ENCODE measurements around a stretch of chr5.

DNA sequence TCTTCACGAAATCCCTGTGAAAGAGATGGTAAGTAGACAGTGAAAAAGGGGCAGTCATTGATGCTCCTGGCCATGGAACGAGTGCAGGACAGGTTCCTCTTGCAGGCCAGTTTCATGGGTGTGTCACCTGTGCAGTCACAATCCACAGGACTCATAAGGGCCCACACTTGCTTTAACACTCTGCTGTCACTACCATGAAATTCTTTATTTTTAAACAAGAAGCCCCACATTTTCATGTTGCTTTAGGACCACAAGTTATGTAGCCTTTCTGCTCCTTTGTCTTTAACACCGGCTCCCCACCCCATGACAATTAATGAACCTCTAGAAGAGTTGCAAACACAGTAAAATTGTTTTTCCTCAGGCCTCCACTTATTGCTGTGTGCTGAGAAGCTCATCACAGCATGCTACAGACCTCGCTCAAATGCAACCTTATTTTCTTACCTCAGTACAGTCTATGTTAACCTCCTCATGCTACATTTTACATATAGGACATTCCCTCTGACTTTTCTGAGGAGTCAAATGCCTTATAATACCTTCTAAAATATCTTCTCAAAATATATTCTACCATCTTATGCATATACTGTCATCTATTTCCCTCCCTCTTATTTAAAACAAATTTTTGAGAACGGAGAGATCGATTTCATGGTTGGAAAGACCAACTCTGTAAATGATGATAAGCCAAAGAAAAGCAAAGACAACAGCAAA is 293.9 kb downstream of the ARL15 start:
- PRO-cap = no peak

- PRO-cap = bidirectional peak, plus-strand start at chr5:54022034, minus-strand start at chr5:54021935
These were observed 288.5 kb downstream of the ARL15 start for GRCh38 chr5:54021730-54022470.

DNA sequence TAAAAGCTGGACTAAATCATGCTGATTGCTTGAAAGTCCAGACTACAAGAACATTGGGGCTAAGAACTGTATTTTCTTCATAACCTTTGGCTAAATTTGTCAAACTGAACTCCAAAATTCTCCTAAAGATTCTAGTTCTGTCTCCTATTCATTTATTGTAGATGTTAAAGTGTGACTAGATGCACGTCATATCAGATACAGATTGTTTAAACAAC is 265.2 kb downstream of the ARL15 start:
- PRO-cap = no peak

DNA sequence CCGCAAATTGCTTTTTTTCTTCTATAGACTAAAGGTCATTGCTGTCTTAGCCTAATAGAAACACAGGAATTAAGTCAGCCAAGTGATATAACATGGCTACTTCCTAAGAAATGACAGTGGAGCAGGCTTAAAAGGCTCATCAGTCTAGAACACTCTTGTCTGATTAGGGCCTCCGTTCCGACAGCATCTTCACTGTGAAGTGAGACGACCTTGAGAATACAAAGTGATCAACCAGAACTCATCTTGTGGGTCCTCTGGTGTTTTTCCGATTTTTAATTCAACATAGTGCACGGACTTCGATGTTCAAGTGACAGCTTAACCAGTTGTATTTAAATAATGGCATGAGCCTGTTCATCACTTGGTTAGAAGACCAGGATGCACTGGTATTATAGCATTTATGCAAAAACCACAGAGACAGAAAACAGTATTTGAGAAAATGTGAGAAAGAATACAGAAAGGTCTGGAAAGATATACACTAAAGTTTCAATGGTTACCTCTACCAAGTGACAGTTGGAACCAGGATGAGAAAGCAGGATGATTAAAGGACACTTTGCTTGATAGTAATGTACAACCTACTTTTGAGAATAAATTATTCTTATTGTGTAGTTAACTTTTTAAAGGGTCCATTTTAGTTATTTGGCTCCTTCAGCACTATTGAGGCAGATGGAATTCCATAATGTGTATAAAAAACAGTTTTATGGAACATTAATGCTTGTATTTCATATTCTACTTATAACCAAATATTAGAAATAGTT is 251.1 kb downstream of the ARL15 start:
- PRO-cap = no peak

GRCh38 chr5:54220566-54220963 is 89.8 kb downstream of the ARL15 start:
- PRO-cap = no peak

GRCh38 chr5:54310632-54311789 is 638 bp upstream of the ARL15 start:
- PRO-cap = bidirectional peak, plus-strand start at chr5:54310713, minus-strand start at chr5:54310537; bidirectional peak, plus-strand start at chr5:54310993, minus-strand start at chr5:54310952

DNA sequence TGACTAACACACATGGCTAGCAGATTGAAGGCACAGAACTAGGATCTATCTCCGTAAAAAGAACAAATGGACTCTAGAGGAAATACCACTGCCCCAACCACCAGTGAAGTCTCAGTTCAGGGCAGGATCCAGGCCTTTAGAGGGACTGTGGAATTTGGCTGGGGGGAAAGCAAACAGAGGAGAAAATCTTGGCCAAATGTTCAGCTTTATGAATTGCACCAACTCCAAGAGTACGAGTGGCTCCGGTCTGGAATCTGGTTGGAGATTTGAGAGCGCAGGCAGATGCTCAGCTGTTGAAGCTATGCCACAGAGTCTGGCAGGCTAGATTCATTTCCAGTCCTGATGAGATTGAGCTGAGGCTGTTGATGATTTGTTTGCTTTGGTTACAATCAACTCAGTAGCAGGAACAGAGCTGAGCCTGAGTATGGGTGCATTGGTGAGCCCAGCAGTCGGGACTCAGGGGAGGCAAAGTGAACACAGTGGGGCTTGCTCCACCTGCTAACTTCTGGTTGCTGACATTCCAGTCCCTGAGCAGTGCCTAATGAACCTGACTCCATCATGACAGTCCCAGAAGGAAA is 9.1 kb upstream of the HSPB3 start:
- PRO-cap = no peak

- PRO-cap = bidirectional peak, plus-strand start at chr5:54469935, minus-strand start at chr5:54469937
These were observed 14.2 kb downstream of the HSPB3 start for GRCh38 chr5:54469645-54470116.

GRCh38 chr5:54627936-54628605 is 110.5 kb downstream of the SNX18 start:
- PRO-cap = no peak

- PRO-cap = bidirectional peak, plus-strand start at chr5:54646416, minus-strand start at chr5:54646332
These were observed 128.6 kb downstream of the SNX18 start for GRCh38 chr5:54645967-54646655.

- PRO-cap = no peak
These were observed 220.4 kb downstream of the SNX18 start for GRCh38 chr5:54737688-54738590.

- PRO-cap = bidirectional peak, plus-strand start at chr5:54753214, minus-strand start at chr5:54753210
These were observed 232.3 kb downstream of the ESM1 start for GRCh38 chr5:54753027-54753483.

DNA sequence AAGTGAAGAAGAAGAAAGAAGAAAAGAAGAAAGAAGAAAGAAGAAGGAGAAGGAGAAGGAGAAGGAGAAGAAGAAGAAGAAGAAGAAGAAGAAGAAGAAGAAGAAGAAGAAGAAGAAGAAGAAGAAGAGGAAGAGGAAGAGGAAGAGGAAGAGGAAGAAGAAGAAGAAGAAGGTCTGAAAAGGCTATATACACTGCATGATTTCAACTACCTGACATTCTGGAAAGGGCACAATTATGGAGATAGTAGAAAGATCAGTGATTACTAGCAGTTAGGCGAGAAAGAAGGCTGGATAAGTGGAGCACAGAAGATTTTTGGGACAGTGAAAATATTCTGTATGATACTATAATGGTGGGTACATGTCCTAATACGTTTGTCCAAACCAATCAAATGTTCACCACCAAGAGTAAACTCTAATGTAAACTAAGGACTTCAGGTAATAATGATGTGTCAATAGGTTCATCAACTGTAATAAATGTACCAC is 21.2 kb downstream of the MCIDAS start:
- PRO-cap = no peak

DNA sequence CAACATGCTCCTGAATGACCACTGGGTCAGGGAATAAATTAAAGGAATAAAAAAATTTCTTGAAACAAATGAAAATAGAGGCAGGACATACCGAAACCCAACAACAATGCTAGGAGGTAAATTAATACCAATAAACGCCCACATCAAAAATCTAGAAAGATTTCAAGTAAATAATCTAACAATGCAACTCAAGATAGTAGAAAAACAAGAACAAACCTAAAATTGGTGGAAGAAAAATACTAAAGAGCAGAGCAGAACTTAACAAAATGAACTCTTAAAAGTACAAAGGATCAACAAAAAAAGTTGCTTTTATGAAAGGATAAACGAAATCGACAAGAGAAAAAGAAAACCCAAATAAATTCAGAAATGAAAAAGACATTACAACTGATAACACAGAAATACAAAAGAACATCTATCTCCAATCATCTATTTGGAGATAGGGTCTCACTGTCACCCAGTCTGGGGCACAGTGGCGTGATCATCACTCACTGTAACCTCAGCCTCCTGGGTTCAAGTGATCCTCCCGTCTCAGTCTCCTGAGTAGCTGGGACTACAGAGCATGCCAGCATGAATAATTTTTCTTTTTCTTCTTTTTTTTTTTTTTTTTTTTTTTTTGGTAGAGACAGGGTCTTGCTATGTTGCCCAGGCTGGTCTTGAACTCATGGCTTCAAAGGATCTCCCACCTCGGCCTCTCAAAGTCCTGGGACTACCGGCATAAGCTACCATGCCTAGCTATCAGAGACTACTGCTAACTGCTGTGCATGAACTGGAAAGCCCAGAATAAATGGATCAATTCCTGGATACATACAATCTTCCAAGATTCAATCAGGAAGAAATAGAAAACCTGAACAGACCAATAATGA is 103.0 kb downstream of the PLPP1 start:
- PRO-cap = no peak

DNA sequence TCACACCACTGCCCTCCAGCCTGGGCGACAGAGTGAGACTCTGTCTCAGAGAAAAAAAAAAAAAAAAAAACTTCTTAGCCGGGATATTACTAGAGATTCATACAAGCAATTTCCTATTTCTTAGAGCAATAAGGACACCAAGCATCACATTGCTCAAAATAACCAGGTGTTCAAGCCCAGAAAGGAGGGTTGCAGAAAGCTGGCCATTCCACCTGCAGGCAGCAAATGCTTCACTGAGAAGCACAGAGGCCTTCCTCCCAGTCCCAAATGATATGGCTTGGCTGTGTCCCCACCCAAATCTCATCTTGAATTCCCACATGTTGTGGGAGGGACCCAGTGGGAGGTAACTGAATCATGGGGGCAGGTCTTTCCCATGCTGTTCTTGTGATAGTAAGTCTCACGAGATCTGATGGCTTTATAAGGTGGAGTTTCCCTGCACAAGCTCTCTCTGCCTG is 98.8 kb downstream of the PLPP1 start:
- PRO-cap = no peak

DNA sequence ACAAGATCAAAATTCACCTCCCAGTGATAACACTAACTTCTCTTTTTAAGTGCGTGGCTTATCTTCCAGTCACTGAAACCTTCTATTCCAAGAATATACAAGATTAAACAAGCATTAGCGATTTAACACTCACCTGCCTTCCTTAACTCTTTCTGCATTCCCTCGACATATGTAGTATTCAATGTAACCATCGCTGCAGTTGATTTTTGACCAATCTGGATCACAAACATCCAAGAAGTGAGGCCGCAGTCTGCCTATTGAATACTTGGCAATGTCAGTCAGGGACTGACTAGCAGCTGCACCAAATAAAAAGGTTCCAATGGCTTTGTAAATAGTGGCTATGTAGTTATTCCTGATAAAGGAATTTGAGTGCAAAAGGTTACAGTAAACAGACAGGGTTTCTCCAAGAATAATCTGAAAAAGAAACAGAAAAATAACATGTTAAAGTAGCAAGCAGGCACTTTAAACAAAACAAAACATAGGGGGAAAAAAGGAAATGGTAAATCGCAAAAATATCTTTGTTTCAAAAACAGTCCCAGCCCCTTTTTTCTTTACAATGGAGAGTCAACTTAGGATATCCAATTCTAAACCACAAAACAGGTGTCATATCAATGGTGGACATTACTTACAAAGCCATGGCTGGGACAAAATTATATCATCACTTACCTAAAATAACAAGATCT is 66.9 kb downstream of the PLPP1 start:
- PRO-cap = no peak

DNA sequence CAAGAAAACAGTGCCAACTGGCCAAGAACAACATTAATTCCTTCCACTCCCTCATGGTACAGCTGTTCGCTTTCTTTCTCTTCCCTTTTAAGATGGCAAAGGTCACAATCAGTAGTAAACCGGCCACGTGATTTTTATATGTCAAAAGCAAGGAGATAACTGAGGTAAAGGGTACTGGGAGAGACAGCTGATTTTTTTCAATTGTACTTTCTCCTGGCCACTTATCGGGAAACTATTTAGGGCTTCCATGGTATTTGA is 25.0 kb downstream of the PLPP1 start:
- PRO-cap = no peak

DNA sequence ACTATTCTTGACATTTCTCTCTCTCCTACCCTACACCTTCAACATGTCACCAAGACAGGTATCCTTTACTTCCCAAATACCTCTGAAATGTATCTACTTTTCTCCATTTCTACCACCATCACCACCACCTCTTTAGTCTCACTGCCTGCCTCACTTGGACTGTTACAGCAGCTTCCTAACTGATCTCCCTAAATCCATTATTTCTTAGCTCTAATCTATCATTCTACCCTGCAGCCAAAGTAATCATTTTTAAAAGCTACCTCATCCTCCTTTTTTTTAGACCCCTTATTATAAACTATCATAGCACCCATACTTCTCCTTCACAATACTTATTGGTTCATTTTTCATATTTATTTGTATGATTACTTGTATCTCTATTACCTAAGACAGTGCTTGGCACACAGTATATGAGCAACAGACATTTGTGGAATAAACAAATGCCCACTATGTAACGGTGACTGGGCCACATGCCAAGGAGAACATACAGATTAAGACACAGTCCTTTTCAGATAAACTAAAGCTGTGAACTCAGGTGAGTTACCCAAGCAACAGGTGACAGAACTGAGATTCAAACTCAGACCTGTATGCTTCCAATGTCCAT is 18.6 kb downstream of the PLPP1 start:
- PRO-cap = no peak

GRCh38 chr5:55600939-55601948 is 66.5 kb upstream of the PLPP1 start:
- PRO-cap = no peak

DNA sequence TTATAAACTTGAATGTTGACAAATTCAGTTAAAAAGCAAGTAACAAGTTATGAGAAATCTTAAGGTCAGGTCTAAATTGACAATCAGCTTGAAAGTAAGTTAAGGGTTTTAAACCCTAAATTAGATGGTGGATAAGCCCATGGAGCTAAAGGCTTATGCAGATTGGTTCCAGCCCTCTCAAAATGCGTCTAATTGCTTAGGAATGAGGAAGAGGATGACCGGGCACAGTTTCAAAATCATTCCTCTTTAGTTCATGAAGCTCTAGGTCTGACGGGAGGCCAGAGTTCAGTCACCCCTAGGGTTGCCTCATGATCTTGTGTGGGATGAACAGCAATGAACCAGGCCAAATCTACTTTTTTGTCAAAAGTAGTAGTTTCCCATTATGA is 75.5 kb downstream of the SLC38A9 start:
- PRO-cap = no peak